SK-MEL-5 (cell line): ENCODE results near the genes RNF165 and LOXHD1.

DNA sequence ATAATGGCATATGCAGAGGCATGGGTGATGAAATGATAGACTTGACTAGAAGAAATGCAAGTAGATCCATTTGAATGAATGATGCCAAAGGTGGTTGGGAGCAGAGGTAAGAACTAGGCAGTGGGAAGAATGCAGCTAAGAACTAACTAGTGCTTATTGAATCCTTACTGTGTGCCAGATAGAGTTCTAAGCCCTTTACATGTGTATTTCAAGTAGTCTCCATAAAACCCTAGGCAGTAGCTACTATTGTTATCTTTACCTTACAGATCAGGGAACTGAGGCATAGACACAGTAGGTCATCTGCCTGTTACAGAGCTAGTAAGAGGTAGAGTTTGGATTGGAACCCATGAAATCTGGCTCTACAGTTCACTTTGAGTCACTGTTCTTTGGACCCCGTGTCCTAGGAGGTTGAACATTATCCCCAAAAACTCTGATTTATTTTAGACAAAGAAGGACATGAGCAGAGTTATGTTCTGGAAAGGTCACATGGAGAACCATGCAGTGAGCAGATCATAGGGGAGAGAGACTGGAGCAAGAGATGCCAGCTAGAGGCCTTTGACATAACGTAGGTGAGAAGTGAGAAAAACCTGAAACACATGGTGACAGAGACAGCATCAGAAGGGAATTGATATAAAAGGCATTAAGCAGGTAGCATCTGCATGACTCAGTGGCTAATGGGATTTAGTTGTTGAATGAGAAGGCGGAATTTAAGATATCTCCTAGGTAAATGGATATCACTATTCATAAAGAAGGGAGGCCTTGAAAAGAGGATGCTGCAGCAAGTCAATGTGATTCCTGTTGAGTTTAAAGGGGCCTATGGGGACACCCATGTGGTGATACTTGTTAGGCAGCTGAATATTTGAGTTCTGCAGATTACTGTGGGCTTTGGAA is 48.3 kb downstream of the SETBP1 start:
RAMPAGE:
- cytosol, long total RNA: no peak
- long total RNA: no peak
- nucleus, long total RNA: no peak

GRCh38 chr18:44779020-44779717 is 98.5 kb downstream of the SETBP1 start:
RAMPAGE:
- cytosol, long total RNA: no peak
- long total RNA: no peak
- nucleus, long total RNA: no peak

RAMPAGE:
- cytosol, long total RNA: no peak
- long total RNA: no peak
- nucleus, long total RNA: no peak
These were observed 110.2 kb downstream of the SETBP1 start for GRCh38 chr18:44790797-44791389.

RAMPAGE:
- cytosol, long total RNA: no peak
- long total RNA: no peak
- nucleus, long total RNA: no peak
These were observed 111.8 kb downstream of the SETBP1 start for GRCh38 chr18:44792134-44793191.

RAMPAGE:
- cytosol, long total RNA: no peak
- long total RNA: no peak
- nucleus, long total RNA: no peak
These were observed 386.2 kb downstream of the SETBP1 start for GRCh38 chr18:45066749-45067382.

DNA sequence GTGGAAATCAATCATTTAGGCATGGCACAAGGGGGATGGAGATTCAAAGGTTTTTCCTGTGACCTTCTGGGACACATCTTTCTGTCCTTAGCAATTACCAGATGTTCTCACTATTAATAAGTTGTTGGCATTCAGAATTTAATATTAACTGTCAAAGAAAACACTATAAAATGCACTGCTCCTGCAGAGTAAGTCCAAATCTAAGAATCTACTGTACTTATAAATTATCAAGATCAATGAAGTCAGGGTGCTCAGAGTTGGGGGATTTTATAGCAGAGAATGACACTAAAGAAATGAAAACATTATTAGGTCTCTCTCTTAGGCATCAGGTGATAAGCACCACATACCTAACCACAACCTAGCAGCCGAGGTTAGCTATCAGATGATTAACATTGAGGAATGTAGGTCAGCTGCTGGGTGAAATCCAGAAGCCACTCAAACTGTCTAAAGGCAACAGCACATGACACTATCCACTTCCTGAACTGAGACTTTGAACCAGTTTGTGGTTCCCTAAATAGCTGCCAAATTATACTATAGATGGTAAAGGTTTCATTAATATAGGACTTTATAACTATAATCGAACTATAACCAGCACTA is 4.8 kb downstream of the EPG5 start:
RAMPAGE:
- cytosol, long total RNA: no peak
- long total RNA: no peak
- nucleus, long total RNA: no peak

DNA sequence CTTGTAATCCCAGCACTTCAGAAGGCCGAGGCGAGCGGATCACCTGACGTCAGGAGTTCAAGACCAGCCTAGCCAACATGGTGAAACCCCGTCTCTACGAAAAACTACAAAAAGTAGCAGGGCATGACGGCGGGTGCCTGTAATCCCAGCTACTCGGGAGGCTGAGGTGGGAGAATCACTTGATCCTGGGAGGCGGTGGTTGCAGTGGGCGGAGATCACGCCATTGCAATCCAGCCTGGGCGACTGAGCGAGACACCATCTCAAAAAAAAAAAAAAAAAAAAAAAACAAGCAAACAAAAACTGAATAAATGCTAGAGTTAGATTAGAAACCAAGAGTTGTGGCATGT is 1.4 kb downstream of the ATP5F1A start:
RAMPAGE:
- cytosol, long total RNA: no peak
- long total RNA: no peak
- nucleus, long total RNA: no peak

DNA sequence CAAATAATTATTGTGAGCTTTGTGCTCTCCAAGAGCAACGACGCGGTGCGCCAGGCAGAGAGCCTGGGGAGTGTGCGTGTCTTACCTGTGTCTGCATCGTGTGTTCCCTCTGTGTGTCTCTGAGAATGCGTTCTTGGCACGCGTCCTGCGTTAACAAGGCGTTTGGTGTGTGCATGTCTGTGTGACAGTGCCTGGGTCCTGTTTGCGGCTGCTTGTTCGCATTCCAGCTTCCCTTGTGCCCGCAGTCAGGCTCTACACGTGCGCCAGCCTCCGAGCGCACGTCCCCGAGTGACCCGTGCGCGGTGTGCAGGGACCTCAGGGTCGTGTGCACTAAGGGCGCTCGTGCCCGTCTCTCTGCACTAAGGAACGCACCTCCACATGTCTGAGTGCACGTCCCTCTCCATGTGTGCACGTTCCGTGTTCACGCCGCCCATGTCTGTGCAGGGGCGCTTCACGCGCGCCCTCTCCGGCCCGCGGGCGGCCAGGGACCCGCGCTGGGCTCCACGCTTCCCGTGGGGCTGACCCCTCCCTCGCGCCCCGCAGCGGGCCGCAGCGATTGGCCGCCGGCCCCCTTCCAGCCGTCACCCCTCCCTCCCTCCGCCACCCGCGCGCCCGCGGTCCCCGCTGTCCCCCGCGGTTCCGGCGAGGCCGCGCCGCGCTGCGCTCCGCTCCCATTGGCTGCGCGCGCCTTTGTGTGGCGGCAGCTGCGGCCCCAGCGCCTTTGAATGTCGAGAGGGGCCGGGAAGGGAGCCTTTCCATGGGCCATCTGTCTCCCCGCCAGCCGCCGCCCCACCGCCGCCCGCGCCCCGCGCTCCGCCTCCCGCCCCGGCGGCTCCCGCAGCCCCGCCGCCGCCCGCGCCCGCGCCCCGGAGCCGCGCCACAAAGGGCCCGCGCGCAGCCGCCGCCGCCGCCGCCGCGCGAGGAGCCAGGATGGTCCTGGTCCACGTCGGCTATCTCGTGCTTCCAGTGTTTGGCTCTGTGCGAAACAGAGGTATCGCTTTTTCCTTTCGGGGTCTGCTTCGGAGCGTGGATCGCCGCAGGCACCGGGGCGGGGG is at the start of gene RNF165:
TSS of gene RNF165 (plus strand) at position 674 of the 1,055 bp plus-strand sequence.
RAMPAGE:
- cytosol, long total RNA: no peak
- long total RNA: no peak
- nucleus, long total RNA: no peak

RAMPAGE:
- cytosol, long total RNA: no peak
- long total RNA: no peak
- nucleus, long total RNA: no peak
These were observed 22.5 kb downstream of the RNF165 start for GRCh38 chr18:46356262-46356759.

RAMPAGE:
- cytosol, long total RNA: no peak
- long total RNA: no peak
- nucleus, long total RNA: no peak
These were observed 78.0 kb downstream of the RNF165 start for GRCh38 chr18:46411852-46412223.

RAMPAGE:
- cytosol, long total RNA: no peak
- long total RNA: no peak
- nucleus, long total RNA: no peak
These were observed 91.2 kb downstream of the RNF165 start for GRCh38 chr18:46424893-46425570.

DNA sequence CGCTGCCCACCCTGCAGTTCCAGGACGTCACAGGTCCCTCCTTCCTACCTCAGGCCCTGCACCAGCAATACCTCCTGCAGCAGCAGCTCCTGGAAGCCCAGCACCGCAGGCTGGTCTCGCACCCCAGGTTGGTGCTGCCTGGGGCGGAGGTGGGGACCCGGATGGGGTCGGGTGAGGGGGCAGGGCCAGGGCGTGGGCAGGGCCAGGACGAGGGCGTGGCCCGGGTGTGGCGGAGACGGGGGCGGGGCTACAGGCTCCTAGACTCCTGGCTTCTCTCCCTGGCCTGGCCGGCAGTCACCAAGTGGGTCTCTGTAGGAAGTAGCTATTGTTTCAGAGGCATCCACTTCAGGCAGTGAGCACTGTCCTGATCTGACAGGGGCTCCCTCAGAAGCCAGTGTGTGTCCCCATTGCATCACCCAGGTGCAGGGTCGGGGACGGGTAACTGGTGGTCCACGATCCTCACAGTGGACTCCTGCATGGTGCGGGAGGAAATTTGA is 99.6 kb downstream of the RNF165 start:
RAMPAGE:
- cytosol, long total RNA: no peak
- long total RNA: no peak
- nucleus, long total RNA: no peak

RAMPAGE:
- cytosol, long total RNA: no peak
- long total RNA: no peak
- nucleus, long total RNA: no peak
These were observed at the start of gene LOXHD1 for GRCh38 chr18:46656989-46657584. LOXHD1 (minus strand) TSS chr18:46657220.

DNA sequence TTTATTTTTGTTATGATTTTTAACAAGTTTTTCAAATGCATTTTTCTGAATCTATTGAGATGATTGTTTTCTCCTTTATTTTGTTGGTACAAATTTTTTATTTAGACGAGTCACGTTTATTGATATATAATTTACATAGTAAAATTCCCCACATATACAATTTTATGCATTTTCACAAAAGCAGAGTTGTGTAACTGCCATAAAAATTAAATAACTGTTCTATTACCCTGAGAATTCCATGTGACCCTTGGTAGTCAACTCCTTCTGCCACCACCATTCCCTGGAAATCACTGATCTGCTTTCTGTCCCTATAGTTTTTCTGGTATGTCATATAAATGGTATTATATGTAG is 26.2 kb upstream of the ST8SIA5 start:
RAMPAGE:
- cytosol, long total RNA: no peak
- long total RNA: no peak
- nucleus, long total RNA: no peak

DNA sequence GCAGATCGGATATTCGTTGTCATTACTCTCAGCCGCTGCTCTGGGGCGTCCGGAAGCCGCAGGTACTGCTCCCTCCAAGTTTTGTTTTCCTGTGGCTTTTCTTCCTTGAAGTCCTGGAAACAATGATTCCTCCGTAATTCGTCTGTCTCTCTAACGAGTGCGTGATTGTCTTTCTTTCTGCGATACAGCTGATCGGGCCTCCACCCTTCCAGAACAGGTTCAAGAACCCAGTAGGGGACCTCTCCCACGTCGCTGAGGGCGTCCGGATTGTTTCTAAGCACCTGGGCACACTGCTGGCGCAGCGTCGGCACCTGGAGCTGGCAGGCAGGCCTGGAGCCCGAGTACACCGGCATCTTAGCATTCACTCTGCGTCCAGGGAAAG is 2.1 kb downstream of the ELOA2 start:
RAMPAGE:
- cytosol, long total RNA: no peak
- long total RNA: no peak
- nucleus, long total RNA: no peak

GRCh38 chr18:47483995-47484313 is 232.5 kb upstream of the SKOR2 start:
RAMPAGE:
- cytosol, long total RNA: no peak
- long total RNA: no peak
- nucleus, long total RNA: no peak

DNA sequence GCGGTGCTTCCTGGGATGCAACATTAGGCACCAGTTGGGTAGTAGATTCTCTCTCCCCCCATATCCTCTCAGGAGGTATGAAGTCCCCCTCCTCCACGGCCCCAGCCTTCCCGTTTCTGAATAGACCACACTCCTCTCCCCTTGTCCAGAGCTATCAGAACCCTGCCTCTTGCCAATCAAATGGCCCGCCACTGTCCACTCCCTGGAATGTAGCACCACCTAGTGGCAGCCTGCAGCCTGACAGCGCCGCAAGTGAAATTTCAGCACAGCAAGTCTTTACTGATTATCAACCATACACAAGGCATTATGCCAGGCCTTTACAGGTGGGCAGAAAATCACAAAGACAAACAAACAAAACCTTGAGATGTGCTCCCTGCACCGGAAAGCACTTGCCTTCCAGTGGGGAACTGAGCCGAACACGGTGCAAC is 174.1 kb downstream of the SMAD2 start:
RAMPAGE:
- cytosol, long total RNA: no peak
- long total RNA: no peak
- nucleus, long total RNA: no peak

DNA sequence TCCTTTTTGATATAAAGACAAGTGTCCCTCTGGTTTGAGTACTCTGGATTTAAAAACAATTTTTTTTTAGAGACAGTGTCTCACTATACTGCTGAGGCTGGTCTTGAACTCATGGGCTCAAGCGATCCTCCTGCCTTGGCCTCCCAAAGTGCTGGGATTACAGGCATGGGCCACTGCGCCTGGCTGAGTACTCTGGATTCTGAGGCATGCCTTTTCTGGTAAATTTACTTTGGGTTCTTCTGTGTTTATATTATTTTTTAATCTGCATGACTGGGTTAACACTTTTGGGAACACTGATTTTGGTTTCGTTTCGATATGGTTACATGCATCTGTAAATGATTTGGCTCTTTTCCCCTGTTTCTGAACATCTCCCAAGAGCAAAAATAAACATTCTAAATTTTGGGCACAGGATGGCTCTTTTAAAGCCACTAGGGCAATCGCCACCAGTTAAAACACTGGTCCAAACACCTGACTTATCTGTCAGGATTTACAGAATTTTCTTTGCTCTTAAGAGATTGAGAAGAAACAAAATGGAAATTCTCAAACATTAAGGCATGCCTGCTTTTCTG is 113.0 kb downstream of the SMAD2 start:
RAMPAGE:
- cytosol, long total RNA: no peak
- long total RNA: no peak
- nucleus, long total RNA: no peak

DNA sequence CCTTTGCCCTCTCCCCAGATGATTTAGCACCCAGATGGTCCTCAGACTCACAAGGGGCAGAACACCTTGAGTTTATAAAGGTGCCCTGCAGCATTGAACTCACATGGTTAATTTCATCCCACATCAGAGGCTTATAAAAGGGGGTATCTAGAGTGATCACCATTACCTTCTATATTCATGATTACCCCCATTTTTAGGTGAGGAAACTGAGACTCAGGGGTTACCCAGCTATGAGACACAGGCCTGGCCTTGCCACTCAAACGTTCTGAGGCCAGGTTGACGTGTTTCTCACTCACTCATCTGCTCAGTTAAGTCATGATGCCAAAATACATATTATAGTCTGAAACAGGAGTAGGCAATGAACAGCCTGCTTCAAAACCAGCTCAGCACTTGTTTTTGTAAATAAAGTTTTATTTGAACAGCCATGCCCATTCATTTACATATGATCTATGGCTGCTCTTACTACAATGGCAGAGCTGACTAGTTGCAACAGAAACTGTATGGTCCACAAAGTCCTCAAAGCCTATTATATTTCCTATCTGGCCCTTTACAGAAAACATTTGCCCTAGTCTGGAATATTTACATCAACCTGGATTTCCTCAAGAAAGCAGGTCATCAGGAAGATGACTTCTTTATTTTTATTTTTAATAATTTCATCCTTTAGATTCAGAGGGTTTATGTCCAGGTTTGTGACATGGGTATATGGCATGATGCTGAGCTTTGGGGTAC is 74.1 kb upstream of the SMAD2 start:
RAMPAGE:
- cytosol, long total RNA: no peak
- long total RNA: no peak
- nucleus, long total RNA: no peak

GRCh38 chr18:48007577-48008910 is 77.6 kb upstream of the SMAD2 start:
RAMPAGE:
- cytosol, long total RNA: no peak
- long total RNA: no peak
- nucleus, long total RNA: no peak